Cardiac atrium fibroblast (primary cell): ENCODE measurements around the genes KRT12, KRT39, KRTAP2-4 and KRTAP4-3.

GRCh38 chr17:40352692-40352905, 11.9 kb downstream of the GJD3 start:
- RAMPAGE, long total RNA = no peak

DNA sequence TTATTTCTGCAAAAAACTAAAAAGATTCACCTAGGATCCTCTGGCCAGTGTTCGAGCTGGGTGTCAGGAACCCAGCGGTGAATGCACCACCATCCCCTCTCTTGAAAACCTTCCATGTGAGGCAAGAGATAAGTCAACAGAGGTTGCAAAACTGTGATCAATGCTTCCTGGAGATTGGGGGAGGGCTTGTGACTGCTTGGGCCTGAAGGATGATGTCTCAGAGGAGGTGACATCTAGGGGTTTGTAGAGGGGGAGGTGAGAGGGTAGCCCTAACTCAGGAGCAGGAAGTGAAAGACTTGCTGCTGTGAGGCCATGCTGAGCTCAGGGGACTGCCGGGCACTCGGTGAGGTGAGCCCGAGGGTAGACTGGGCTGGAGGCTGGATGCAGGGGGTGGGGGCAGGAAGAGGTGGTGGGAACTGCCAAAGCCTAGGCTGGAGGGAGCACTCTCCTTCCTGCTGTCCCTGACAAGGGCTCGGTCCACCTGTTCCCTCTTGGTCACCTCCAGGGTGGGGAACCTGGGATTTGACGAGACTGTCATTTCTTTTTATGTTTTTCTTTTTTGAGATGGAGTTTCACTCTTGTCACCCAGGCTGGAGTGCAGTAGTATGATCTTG, 11.5 kb downstream of the GJD3 start:
- RAMPAGE, long total RNA = no peak

DNA sequence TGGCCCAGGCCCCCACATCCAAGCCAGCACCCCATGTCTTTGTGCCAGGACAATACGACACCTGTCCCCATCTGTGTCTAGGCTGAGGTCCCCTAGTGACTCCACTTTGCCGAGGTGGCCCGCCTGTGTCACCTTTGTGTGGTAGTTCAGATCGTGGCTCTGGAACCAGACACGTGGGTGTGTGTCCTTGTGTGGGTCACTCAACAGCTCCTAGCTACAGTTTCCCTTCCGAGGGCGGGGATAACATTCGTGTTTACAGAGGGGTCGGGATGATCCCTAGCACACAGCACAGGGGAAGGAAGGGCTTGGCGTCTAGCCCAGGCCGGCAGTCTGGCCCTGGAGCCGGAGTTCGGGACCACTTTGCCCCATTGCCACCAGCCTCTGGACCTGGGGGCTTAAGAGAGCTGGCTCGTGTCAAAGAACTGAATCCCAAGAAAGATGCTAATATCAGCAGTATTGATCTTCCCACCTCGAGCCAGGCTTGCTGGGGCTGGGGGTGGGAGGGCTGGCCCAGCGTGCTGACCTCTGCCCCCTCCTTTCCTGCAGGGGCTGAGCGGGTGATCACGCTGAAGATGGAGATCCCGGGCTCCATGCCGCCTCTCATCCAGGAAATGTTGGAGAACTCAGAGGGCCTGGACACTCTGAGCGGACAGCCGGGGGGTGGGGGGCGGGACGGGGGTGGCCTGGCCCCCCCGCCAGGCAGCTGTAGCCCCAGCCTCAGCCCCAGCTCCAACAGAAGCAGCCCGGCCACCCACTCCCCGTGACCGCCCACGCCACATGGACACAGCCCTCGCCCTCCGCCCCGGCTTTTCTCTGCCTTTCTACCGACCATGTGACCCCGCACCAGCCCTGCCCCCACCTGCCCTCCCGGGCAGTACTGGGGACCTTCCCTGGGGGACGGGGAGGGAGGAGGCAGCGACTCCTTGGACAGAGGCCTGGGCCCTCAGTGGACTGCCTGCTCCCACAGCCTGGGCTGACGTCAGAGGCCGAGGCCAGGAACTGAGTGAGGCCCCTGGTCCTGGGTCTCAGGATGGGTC, 8.8 kb downstream of the GJD3 start:
- RAMPAGE, long total RNA = no peak

GRCh38 chr17:40433018-40433494, 10.2 kb upstream of the IGFBP4 start:
- RAMPAGE, long total RNA = no peak

DNA sequence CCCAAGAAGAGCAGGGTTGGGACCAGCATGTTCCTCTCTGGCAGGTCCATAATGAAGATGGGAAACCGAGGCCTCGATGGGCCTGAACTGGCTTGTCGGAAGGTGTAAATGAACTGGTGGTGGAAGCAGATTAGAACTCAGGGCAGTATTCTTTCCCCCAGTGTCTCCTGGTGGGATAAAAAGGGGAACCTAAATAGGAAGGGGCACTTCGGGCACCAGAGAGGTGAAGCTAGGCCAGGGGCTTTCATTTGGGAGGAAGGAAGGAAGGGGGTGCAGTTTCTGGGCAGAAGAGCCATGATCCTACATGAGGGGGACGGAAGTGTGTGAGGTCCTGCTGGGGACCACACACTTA, 21.0 kb downstream of the IGFBP4 start:
- RAMPAGE, long total RNA = no peak

- RAMPAGE, long total RNA = no peak
Measured at GRCh38 chr17:40551082-40551663, 14.1 kb downstream of the CCR7 start.

- RAMPAGE, long total RNA = no peak
Measured at GRCh38 chr17:40598260-40598687, 33.0 kb upstream of the CCR7 start.

- RAMPAGE, long total RNA = no peak
Measured at GRCh38 chr17:40607522-40608484, 39.8 kb downstream of the SMARCE1 start.

DNA sequence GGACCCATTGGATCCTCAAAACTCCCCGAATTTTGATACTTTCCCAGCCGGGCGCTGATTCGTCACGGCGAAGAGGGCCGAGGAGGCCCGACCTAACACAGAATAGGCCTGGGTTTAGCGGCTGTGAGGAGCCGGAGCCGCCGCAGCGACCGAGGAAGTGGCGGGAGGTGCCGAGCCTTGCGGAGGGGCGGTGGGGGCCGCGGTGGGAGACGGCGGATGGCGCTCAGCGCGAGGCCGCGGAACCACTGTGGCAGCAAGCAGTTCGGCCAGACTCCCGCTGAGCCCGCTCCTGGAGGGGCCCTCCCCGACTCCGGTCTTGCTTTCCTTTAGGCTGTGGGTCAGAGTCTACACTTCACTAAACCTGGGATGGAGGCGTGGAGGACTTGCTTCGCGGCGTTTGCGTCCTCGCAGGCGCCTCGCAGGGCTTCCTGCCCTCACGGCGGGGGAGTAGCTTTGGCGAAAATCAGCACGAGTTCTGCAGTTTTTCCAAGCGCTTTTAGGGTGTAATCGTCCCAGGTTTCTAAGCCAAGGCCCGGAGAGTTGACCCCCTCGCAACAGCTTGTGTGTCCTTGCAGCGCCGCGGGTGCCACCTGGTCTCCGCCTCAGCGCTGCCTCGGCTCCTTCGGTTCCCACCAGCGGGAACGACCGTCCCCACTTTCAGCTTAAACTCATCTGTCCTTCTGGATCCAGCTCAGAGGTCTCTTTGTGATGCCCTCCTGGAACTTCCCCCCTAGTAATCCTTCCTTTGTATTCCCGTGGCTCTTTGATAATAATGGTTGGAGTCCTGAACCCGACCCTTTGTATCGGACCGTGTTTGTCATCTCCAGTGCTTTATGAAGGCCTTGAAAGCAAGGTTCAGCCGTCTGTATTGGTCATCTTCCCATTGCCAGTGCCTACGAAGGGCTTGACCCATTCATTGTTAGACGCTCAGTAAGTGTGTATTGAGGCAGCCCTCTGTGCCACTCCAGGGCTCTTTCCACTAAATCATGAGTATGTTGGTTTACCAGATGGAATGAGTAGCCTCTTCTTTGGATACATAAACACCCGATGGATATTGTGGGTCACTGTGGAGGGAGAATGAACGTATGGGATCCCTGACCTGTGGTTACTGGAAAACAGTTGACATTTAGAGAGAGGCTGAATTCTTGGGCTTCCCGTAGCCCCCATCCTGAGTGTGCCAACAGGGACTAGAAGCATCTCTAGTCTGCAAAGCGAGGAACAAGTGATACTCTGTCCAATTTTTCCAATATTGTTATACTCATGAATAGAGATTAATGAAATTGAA, 805 bp upstream of the SMARCE1 start:
- RAMPAGE, long total RNA = no peak

- RAMPAGE, long total RNA = no peak
Measured at GRCh38 chr17:40687079-40687431, 16.5 kb downstream of the KRT24 start.

GRCh38 chr17:40719477-40720162, 16.1 kb upstream of the KRT24 start:
- RAMPAGE, long total RNA = no peak

- RAMPAGE, long total RNA = no peak
Measured at GRCh38 chr17:40779494-40779864, 2.9 kb downstream of the KRT27 start.

- RAMPAGE, long total RNA = no peak
Measured at GRCh38 chr17:40827955-40828640, 5.7 kb upstream of the KRT10 start.

GRCh38 chr17:40867211-40867650, at the start of gene KRT12:
Gene KRT12, minus strand, starts transcription at chr17:40867223.
- RAMPAGE, long total RNA = no peak

- RAMPAGE, long total RNA = no peak
Measured at GRCh38 chr17:40883942-40884471, 1.0 kb downstream of the KRT20 start.

- RAMPAGE, long total RNA = no peak
Measured at GRCh38 chr17:40966572-40967117, at the start of gene KRT39. Gene KRT39, minus strand, starts transcription at chr17:40966948.

DNA sequence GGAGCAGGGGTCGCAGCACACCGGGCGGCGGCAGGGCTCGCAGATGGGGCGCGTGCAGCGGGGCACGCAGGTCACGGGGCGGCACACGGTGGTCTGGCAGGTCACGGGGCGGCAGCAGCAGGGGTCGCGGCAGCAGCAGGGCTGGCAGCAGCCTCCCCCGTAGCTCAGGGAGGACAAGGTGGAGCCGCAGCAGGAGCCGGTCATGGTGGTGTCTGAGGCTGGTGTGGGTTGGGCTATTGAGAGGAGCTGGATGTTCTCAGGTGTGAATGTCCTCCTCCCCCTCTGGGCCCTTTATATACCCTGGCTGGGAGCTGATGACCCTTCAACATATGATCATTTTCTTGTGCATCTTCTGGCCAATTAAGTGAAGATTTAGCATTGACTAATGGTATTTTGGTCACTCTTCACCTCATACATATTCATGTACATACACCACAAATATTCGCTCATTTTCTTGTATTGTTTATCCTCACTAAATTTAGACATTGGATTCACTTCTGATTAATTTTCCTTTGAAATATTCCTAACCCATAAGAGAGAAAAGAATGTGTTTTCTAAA, at the start of gene KRTAP2-4:
Gene KRTAP2-4, minus strand, starts transcription at position 238 of the 559 bp plus-strand sequence.
- RAMPAGE, long total RNA = no peak

GRCh38 chr17:41167941-41168307, at the start of gene KRTAP4-3:
Gene KRTAP4-3, minus strand, starts transcription at chr17:41168221.
- RAMPAGE, long total RNA = no peak

DNA sequence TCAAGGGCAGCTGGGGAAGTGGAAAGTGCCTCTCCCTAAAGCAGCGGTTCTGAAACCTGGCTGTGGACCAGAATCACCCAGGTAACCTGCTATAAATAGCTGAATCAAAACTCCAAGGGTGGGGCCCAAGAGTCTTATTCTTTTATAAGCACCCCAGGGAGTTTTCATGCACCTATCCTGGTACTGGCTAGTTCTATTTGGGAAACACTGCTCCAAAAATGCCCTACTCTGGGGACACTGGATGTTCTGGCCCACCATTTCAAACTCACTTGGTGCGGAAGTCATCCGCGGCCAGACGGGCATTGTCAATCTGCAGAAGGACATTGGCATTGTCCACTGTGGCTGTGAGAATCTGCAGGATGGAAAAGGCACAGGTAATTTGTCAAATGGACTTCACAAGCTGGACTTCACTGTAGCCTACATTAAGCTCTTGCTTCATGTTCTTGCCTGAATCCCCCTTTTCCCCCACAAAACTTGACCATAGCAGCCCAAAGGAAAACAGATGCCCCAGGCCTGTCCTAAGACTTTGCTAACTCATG, 1.9 kb downstream of the KRT14 start:
- RAMPAGE, long total RNA = no peak

DNA sequence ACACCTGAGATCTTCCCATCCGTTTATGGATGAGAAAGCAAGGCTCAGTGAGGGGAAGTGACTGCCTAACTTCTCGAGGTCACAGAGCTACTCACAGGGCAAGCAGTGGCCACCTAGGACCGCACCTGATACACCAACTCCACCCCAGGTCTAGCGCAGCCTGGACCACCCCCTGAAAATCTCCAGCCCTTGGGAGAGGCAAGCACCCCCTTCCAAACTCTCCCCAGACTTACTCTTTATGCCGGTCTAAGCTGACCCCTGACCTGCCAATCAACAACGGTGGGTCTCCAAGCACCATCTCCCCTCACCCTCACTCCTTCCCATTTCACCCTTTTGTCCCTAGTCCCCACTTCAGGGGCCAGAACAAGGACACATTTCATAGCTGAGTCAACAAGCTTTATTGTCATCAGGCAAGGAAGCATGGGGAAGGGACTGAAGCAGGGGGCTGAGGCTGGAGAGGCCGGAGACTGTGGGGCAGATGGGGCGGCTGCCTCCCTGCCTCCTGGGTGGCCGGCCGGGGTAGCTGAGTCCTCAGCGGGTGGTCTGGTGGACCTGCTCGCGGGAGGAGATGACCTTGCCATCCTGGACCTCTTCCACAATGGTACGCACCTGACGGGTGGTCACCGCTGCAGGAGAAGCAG, 5.2 kb downstream of the KRT17 start:
- RAMPAGE, long total RNA = no peak